Ascending aorta (tissue), 1 donor: ENCODE measurements around a stretch of chr5.

- PRO-cap: no peak
Measured at GRCh38 chr5:42551785-42552361, 128.6 kb downstream of the GHR start.

GRCh38 chr5:42557664-42558213 lies 134.5 kb downstream of the GHR start:
- PRO-cap: no peak

GRCh38 chr5:42950246-42951182 lies 89.6 kb downstream of the ANXA2R start:
- PRO-cap: unidirectional peak, plus-strand start at chr5:42950870

DNA sequence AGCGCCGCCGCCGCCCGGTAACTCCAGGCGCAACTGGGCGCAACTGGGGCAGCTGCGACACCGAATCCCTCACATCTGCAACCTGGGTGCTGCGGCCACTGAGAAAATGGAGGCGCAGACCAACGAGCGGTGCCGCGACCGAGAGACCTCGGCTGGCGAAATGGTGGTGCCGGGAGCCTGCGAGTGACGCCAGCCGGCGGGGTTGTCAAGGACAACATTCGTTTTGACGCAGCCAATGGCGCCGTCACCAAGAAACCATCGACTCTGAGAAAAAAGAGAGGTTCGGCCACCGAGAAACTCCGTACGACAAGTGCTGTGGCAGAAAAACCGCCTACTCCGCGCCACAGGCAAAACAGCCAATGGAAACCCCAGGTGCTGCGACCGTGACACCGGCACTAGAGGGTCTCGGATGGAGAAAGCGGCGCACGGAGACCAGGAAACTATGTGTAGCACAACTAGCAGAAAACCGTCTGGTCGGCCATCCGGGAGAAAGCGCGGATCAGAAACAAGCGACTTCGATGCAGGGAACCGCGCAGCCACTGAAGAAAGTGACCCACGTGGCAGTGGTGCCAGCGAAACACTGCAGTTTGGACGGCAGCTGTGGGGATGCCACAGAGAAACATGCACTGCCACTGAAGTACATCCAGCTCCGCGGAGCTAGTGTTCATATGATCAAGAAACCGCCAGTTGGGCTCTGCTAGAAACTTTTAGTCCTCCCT lies 88.8 kb downstream of the ANXA2R start:
- PRO-cap: no peak

- PRO-cap: no peak
Measured at GRCh38 chr5:42992481-42993121, 47.5 kb downstream of the ANXA2R start.

- PRO-cap: no peak
Measured at GRCh38 chr5:43193362-43194158, 1.5 kb downstream of the NIM1K start.

DNA sequence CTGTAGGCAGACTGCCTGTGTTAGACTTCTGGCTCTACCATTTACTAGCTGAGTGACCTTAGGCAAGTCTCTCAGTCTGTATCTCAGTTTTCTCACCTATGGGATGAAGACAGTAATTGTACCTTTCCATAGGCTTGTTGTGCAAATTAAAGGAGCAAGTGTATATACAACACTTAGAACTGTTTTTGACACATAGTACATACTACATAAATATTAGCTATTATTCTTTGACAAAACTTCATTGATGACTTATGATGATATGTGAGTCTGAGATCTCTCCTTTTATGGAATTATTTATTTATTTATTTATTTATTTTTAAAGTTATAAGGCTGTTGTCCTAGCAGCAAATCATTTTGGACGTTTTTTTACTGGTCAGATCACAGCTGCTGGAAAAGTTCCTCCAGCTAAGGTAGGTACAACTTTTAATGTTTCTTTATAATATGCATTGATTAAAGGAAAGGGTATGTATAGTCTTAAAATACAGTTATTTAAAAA lies 15.8 kb downstream of the NNT start:
- PRO-cap: no peak

DNA sequence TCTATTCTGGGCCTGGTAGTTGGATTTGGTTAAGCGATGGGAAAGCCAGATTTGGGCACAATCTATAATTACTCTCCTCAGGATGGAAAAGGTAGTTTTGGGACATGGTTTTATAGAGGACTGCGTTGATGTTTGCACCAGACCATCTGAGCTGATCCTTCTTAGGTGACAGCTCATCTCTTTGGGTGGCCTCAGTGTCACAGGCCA lies 80.8 kb downstream of the NNT start:
- PRO-cap: no peak

DNA sequence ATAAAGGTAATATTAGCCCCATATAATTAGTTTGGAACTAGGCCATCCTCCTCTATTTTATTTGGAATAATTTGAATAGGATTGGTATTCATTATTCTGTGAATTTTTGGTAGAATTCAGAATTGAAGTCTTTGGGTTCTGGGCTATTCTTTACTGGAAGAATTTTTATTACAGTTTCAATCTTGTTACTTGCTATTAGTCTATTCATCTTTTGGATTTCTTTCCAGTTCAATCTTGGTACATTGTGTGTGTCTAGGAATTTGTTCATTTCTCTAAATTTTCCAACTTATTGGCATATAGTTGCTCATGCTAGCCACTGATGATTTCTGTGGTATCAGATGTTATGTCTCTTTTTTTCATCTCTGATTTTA lies 317.8 kb downstream of the NNT start:
- PRO-cap: no peak

DNA sequence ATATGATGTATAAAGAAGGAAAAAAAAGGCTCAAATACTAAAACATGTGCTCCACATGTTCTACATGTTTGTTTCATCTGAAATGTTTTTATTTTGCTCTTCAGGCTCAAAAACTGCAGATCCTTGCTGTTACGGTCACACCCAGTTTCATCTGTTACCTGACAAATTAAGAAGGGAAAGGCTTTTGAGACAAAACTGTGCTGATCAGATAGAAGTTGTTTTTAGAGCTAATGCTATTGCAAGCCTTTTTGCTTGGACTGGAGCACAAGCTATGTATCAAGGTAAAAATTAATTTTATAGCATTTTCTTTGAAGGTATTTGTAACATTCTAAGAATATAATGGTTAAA lies 4.2 kb downstream of the MRPS30 start:
- PRO-cap: no peak

DNA sequence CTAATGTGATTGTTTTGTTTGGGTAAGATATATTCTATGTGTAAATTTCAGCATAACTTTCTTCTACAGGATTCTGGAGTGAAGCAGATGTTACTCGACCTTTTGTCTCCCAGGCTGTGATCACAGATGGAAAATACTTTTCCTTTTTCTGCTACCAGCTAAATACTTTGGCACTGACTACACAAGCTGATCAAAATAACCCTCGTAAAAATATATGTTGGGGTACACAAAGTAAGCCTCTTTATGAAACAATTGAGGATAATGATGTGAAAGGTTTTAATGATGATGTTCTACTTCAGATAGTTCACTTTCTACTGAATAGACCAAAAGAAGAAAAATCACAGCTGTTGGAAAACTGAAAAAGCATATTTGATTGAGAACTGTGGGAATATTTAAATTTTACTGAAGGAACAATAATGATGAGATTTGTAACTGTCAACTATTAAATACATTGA lies 6.1 kb downstream of the MRPS30 start:
- PRO-cap: no peak

GRCh38 chr5:50440599-50440970 lies 503 bp downstream of the EMB start:
- PRO-cap: no peak

GRCh38 chr5:50967403-50968134 lies 301.1 kb downstream of the PARP8 start:
- PRO-cap: no peak

GRCh38 chr5:51378419-51379659 lies 4.4 kb upstream of the ISL1 start:
- PRO-cap: no peak

GRCh38 chr5:52777180-52777505 lies 10.6 kb upstream of the ITGA1 start:
- PRO-cap: no peak

DNA sequence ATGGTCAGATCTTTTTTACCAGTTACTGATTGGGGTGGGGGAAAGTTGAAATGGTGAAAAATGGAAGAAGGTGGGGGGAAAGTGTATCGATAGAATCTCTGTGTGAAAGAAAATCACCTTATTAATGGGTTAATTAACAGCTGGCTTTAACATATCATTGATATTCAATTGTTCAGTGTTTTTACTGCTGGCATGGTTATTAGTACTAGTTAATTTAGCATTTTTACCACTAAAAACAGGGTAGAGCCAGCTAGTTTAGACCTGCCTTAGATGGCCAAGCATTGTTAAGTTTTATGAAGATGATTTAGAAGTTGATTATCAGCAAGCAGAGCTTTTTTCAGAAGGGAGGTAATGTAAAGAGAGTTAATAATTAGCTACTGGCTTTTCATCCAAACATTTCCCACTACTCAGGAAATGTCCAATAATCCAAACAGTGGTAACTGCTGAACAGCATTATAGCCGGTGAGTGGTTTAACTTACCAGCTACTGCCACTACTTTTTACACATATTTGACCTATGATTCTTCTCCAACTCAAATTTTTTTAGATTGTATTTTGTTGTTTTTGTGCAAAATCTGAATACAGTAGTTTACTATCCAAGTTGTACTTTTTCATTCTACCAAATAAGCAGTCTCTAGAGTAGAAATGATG lies 1.6 kb downstream of the ITGA1 start:
- PRO-cap: no peak

DNA sequence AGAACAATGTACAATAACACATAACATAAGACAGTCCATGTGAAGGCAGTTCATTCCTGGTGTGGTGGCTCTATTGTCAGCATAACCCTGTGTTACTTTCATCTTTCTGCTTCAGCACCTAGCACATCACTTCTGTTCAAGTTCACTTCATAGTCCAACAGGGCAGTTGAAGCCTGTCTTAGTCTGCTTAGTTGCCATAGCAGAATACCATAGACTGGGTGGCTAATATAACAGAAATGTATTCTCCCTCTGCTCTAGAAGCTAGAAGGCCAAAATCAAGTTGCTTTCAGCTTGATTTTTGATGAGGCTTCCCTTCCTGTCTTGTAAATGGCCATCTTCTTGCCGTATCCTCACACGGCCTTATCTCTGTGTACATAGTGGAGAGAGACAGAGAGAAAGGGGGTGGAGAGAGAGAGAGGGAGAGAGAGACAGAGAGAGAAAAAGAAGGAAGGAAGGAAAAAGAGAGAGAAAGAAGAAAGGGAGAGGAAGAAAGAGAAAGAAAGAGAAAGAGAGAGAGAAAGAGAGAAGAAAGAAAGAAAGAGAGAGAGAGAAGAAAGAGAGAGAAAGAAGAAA lies 46.4 kb downstream of the ITGA1 start:
- PRO-cap: no peak

GRCh38 chr5:52895069-52895658 lies 94.0 kb upstream of the ITGA2 start:
- PRO-cap: no peak

- PRO-cap: no peak
Measured at GRCh38 chr5:52895819-52896482, 93.2 kb upstream of the ITGA2 start.

DNA sequence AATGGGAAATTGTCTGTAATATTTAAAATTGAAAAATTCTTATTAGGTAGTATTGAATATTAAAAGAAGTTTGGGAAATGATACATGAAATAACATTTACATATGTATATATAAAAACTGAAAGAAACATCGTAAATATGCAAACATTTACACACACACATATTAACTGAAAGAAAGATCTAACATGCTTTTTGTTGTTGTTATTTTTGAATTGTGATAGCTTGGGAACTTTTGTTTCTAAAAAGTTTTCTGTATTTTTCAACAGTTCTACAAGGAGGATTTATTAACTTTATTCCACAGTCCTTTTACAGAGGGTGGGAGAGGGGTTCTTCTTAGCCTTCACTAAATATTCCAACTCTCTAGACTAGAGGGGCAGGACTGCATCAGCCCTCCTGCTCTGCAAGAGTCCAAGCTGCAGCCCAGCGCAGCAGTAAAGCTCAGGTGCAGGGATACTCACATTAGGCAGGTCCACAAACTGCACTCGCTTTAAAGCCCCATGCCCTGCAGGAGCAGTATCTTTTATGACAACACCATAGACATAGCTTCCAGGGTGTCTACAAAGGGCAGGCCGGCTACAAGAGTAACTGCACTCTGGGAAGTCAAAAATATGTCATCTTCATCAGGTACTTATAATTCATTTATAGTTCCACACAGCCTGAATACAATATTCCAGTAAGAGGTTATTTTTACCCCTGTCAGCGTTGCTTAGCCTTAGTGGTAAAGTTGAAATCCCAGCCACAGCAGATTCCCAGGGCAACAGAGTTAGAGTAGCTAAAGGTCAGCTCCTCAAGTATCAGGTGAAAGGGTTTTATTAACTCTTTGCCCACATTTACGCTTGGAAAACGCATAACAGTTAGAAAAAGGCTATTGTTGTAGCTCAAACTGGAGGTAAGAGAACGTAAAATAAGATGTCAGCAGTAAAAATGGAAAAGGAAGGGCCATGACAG lies 82.5 kb upstream of the ITGA2 start:
- PRO-cap: no peak